Camera-type eye (tissue), 1 donor: ENCODE measurements around the genes NAPG and AFG3L2.

DNA sequence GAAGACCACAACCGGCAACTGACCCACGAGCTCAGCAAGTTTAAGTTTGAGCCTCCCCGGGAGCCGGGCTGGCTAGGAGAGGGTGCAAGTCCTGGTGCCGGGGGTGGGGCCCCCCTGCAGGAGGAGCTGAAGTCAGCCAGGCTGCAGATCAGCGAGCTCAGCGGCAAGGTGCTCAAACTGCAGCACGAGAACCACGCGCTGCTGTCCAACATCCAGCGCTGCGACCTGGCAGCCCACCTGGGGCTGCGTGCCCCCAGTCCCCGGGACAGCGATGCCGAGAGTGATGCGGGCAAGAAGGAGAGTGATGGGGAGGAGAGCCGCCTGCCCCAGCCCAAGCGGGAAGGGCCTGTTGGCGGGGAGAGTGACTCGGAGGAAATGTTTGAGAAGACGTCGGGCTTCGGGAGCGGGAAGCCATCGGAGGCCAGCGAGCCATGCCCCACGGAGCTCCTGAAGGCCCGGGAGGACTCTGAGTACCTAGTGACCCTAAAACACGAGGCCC, 78.7 kb downstream of the MTCL1 start:
- RAMPAGE, long total RNA = no peak

GRCh38 chr18:9135524-9136700, 669 bp upstream of the ANKRD12 start:
- RAMPAGE, long total RNA = no peak

DNA sequence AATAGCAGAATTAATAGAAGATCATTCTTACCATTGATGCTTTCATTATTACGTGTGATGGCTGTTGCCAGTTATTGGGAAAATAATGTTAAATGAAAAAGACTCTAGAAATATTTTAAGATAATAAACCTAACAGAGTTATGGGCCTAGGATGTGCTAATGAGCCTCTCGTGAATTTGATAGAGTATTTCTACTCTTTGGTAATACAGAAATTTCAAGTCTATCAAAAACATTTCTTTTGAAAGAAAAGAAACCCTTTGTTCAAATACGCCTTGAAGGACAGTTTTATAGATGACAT, 54.4 kb downstream of the ANKRD12 start:
- RAMPAGE, long total RNA = no peak

GRCh38 chr18:9255109-9256225, 79.1 kb upstream of the TWSG1 start:
- RAMPAGE, long total RNA = no peak

DNA sequence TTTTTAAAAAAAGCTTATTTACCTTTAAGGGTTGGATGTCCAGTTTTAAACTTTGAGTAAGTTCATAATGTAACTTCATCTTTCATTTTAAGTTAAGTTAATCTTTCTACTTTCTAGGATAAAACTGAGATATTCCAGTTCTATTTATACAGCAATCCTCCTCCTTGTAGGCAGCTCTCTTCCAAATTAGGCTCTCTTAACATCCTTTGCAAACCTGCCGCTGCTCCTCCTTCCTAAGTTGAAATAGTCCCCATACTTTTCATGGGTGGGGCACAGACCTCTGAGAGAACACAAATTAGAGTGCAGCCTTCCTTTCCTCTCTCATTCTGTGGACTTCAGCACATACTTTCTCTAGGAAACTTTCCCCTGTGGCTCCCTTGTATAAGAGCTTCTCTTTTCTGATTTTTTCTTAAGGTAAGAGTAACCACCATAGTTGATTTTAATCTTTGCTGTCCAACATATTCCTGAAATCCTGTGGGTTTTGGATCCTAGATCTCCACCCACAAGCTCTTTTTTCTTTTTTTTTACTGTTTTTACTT, 28.3 kb downstream of the TWSG1 start:
- RAMPAGE, long total RNA = no peak

- RAMPAGE, long total RNA = no peak
Observed at GRCh38 chr18:9433894-9434218, 41.5 kb upstream of the RALBP1 start.

DNA sequence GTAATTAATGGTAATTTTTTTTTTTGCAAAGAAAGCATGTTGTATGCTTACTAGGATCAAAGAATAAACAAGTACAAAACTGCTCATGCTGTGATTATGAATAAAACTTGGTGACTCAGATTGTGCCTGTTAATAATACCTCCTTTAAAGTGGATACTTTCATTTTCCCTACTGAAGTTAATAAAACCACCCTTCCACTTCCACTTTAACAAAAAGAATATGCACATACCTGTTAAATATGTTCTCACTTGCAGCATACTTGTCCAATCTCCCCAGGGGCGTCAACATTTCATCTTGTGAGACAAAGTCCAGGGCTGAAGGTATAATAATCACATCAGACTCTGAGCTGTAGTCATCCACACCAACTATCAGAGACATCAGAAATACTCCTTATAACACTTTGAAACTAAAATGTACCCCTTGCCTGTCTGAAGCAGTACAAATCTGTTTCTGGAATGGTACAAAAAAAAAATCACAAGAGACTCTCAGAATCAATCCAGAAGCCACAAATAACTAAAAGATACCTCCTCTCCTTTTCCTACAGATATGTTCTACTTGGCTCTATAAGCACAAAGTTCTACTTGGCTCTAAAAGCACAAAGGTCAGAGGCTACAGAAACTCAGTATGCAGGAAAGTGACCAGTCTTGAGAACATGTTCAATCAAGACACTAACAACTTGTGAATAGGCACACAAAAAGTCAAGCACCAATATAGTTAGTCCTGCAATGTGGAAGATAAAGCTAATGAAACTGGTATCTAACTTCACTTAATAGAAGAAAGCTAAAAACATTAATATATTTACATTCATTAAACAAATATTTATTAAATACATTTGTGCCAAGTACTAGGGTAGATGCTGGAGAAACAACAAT, 19.3 kb downstream of the PPP4R1 start:
- RAMPAGE, long total RNA = no peak

GRCh38 chr18:9709442-9710043, 1.4 kb downstream of the RAB31 start:
- RAMPAGE, long total RNA = no peak

- RAMPAGE, long total RNA = no peak
Observed at GRCh38 chr18:9743029-9743215, 34.8 kb downstream of the RAB31 start.

DNA sequence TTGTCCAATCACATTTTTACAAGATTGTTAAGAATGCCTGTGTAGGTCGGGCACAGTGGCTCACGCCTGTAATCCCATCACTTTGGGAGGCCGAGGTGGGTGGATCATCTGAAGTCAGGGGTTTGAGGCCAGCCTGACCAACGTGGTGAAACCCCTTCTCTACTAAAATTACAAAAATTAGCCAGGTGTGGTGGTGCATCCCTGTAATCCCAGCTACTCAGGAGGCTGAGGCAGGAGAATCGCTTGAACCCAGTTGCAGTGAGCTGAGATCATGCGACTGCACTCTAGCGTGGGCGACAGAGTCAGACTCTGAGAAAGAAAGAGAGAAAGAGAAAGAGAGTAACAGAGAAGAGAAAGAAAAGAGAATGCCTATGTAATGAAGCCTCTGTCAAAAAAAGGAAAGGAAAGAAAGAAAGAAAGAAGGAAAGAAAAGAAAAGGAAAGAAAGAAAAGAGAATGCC, 77.7 kb downstream of the RAB31 start:
- RAMPAGE, long total RNA = no peak

DNA sequence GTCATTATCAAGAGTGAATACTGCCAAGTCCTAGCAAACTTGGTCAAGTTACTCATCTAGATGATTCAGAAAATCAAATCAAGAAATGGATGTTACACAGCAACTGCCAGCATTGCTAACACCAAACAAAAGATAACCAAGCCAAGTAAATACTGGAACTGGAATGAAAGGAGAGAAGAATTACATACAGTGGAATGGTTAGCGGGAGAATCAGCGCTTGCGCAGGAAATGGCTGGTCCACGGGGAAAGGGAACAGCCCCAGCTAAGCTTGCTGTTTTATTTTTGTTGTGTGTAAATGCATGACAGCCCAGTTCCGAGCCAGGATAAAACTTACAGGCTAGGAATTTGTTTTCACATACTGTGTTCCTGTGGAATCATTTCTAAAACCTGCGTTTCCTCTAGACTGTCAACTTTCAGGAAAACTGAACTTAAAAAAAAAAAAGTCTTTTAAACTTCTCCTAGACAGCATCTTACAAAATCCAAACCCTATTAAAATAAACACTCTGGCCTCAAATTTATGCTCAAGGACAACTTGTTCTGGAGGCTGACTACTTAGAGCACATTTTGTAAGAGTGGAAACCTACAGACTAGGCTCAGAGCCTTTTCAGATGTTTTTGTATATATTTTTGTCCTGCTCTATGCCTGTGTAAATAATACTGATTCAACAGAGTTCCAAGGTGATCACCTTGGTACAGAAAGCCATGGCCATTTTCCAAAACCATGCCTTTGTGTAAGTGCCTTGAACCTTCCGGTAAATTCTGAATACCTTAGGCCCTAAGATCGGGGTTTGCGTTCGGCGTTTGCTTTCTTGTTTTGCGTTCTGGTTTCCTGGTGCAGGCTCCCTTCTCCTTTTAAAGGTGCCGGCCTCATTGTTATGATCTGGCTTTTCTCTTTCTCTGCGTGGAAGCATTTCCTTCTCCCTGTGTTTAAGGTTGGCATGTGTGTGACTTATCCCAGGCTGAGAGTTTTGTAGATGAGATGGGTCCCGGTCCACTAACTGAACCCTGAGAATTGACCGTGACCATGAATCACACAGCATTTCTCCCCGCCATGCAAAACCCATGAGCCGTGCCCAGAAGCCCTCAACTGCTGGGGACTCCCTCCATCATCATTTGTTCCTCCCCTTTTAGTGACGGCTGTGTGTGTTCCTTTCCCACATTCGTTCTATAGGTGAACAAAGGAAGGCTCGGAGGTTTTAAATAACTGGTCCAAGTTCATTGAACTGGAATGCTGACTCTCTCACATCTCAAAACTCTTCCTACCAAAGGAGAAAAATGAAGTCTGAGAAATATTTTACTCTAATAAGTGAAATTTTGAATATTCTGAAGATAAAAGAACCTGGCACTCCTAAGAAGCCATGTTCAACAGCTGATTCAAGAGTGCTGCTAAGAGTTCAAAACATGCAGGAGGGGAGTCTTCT, 30.4 kb upstream of the TXNDC2 start:
- RAMPAGE, long total RNA = no peak

GRCh38 chr18:10041043-10041743, 127.4 kb downstream of the VAPA start:
- RAMPAGE, long total RNA = no peak

GRCh38 chr18:10140828-10141476, 227.1 kb downstream of the VAPA start:
- RAMPAGE, long total RNA = no peak

DNA sequence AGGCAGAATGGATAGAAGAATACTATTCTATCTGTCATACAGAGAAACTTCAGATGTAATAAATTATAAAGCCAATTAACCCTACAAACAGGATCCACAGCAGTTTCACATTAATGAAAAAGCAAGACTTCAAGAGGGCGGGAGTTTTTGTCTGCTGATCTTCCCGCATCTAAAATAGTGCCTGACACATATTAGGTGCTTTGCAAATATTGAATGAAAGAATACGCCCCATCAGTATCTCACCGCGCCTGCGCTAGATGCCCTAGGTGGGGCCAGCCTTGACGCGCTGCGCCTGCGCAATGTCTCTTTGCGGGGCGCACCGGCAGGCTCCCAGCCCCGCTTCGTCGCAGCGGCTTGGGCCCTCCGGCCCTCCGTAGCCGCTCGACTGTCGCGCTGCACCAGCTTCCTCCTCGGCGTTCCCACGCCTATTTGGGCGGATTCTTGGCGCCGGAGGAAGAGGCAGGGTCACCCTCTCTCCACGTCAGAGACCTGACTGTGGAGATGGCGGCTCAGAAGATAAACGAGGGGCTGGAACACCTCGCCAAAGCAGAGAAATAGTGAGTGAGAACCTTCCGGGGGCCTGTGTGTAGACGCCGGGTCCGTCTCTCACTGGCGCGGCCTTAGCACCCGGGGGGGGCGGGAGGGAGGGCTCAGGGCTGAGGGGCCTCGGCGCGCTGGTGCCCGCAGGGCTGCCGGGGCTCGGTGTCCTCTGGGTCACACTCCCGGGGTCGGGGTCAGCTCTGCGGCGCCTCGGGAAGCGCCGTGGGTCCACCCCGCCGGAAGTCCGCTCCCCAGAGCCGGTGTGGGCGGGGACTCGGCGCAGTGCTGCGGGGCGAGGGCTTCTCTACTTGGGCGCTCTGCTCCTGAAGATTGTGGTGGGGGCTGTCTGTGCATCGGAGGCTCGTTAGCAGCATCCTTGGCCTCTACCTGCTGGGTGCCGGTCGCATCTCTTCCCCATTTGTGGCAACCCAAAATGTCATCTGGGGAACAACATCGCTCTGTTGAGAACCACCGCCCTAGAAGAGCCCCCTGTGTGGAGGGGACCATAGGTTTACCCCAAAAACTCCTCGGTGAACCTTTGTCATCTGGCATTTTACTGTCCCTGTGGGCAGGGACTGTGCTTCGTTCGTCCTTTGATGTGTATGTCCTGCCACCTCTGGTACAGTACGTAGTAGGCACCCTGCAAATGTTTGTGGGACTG, at the start of gene NAPG:
Gene NAPG, plus strand, starts transcription at position 426 of the 1,201 bp plus-strand sequence.
- RAMPAGE, long total RNA = no peak

- RAMPAGE, long total RNA = no peak
Observed at GRCh38 chr18:10791176-10791847, 265.5 kb downstream of the NAPG start.

GRCh38 chr18:11121608-11121862, 27.8 kb downstream of the PIEZO2 start:
- RAMPAGE, long total RNA = no peak

DNA sequence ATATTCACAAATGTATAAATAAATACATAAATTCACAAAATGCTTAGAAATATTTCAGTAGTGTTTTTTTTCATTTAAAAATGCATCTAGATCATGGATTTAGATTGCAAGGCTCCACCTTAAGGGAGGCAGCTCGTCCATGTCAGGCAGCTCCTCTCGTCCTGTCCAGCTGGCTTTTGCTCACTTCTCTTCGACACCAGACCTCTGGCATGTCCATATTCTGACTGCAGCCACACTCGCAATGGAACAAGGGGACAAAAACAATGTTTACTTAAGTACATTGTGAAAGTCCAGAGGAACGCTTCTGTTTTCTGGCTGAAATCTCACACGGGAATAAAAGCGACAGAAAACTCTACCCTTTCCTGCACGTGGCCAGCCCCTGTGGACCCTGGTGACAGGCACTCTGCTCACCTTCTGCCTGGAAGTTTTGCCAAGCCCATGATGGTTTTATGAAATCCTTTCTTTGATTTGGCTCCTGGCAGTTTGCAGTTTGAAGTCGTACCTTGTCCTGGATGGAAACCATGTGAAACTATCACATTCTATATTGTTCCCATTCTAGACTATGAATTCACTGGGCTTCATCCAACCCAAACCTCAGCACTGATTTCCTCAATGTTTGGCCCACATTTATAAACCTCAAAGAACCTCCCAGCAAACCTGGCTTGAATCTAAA, 134.2 kb upstream of the PIEZO2 start:
- RAMPAGE, long total RNA = no peak

- RAMPAGE, long total RNA = no peak
Observed at GRCh38 chr18:11851569-11852693, 718 bp downstream of the CHMP1B start.

DNA sequence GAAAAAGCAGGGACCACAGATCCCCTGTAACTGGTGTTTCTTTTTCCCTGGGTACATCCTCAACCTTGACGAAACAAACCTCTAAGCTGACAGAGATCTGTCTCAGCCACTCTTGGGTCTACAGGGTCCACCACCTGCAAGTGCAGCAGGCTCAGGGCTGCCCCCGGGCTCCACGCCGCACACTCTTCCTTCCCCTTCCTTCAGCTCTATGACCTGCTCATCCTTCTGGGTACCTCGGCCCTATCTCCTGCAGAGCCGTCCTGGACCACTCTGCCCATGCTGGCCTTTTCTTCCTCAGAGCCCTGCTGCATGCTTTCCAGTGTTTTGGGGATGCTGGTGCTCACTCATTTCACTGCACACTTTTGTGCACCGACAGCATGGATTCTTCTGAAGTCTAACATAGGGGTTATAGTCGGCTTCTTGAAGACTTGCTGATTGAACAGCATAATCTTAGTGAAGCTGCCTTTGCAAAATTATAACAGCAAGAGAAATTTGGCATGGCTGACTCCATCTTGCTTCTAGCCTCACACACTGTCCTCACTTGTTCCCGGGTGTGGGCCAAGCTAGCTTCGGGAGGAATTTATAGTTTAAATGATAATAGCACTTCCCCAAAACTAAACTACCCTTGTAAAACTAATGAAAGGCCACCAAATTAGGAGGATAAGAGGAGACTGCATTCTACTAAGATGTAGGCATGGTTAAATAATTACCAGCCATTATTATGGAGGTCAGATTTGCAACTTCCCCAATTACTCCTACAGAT, 27.6 kb downstream of the TUBB6 start:
- RAMPAGE, long total RNA = no peak

- RAMPAGE, long total RNA = no peak
Observed at GRCh38 chr18:12376501-12377367, at the start of gene AFG3L2. Gene AFG3L2 (minus strand): TSS chr18:12377227.